Fallopian tube (tissue), 1 donor: ENCODE data around the genes NDUFA4L2 and B4GALNT1.

- PRO-cap, result no peak
Measured at GRCh38 chr12:57168570-57168769, 40.2 kb downstream of the LRP1 start.

DNA sequence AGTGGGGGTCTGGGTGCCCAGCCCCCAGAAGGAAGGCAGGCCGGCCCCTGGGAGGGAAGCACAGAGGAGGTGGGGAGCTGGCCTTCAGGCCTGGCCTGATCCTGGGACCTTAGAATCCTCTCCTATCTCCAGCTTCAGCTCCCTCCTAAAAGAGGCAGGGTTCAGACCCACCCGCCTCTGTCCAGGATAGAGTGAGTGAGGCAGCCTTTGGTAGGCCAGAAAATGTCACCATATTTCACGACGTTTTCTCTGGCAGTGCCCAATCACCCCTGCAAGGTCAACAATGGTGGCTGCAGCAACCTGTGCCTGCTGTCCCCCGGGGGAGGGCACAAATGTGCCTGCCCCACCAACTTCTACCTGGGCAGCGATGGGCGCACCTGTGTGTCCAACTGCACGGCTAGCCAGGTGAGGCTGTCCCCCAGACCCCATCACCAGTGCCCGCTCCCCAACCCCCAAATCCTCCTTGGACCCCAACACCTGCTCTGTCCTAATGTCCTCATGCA, 16.9 kb upstream of the NXPH4 start:
- PRO-cap, result no peak

- PRO-cap, result no peak
Measured at GRCh38 chr12:57205986-57206256, 10.7 kb upstream of the NXPH4 start.

GRCh38 chr12:57226794-57227350, 2.6 kb upstream of the SHMT2 start:
- PRO-cap, result no peak

GRCh38 chr12:57230311-57231150, 1.0 kb downstream of the SHMT2 start:
- PRO-cap, result no peak

- PRO-cap, result unidirectional peak, minus-strand start at chr12:57237104; unidirectional peak, minus-strand start at chr12:57237154; unidirectional peak, minus-strand start at chr12:57237158
Measured at GRCh38 chr12:57236792-57237939, at the start of gene NDUFA4L2. NDUFA4L2 (minus strand) TSS chr12:57237104.

DNA sequence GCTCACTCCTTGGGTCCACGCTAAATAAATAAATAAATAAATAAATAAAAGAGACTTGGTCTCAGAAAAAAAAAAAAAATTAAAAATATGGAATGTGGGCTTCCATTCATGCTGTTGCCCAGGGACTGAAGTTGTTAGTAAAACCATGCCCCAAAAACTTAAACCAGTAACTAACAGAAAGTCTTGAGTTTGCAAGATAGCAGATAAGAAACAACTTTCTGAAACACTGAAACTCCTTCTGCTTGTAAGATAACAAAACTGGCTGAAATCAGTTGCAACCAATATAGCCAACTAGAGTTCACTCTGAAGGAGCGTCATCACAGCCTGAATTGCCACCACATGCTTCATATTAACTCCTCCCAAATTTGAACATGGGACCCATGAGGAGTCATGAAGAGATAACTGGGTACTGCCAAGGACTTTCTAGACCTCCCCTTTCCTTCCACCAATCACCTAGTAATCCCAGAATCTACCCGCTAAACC, 53.7 kb downstream of the R3HDM2 start:
- PRO-cap, result no peak

DNA sequence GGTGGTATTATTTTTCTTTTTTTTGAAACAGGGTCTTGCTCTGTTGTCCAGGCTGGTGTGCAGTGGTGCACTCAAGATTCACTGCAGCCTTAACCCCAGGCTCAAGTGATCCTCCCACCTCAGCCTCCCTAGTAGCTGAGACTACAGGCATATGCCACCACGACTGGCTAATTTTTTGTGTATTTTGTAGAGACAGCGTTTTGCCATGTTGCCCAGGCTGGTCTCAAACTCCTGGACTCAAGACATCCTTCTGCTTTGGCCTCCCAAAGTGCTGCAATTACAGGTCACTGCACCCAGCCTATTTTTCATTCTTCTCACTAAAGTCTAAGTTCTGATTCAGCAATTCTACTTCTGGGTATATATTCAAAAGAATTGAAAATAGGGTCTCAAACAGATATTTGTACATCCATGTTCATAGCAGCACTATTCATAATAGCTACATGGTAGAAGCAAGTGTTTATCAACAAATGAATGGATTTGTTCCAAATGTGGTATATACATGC, 52.4 kb downstream of the R3HDM2 start:
- PRO-cap, result no peak

- PRO-cap, result no peak
Measured at GRCh38 chr12:57419743-57420407, 11.0 kb downstream of the R3HDM2 start.

DNA sequence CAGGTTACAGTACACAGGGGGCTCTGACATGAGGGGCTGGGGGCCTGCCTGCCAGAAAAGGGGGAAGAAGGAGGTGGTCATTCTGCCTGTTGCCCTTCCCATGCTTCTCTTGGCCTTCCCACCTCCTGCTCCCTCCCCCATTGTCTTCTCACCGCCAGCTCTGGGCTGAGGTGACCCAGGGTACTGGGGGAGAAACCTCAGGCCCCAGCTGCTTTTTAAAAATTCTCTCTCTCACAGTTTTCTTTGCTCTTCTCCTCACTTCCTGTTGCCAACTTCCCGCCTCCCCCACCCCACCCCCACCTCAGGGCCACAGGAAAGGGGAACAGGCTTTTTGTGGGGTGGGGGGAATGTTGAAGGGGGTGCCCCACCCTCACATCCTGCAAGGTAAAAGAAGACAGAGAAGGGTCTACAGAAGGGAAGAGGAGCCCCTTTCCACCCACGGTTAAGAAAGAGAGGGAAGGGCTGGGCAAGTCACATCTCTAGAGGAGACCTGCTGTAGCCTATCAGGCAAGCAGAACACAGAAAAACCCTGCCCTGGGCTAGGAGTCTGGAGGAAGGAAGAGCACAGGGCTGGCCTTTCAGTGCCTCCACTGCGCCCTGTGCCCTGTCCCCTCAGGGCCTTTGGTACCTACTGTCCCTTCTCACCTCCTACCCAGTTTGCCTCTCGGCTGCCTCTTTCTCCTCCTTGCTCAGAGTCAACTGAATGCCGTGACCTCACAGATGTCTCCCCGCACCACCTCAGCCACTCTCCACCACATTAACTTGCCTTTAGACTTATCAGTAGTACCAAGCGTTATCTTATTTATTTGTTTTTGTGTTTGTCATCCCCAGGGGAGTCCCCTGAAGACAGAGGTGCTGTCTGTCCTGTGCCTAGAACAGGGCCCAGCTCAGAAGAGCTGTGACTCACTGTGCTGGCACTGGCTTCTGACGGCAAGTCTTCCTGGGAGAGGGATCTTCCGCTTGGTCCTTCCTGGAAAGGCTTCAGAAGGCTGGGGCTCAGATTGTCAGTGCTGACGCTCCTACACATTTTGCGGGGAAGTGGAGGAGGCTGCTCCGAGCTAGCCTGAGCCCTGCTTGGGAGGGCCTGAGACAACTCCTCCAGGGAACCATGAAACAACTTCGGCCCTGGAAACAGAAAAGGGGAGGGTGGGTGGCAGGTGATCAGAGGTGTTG, 1.6 kb downstream of the ARHGAP9 start:
- PRO-cap, result unidirectional peak, plus-strand start at position 542 of the sequence

DNA sequence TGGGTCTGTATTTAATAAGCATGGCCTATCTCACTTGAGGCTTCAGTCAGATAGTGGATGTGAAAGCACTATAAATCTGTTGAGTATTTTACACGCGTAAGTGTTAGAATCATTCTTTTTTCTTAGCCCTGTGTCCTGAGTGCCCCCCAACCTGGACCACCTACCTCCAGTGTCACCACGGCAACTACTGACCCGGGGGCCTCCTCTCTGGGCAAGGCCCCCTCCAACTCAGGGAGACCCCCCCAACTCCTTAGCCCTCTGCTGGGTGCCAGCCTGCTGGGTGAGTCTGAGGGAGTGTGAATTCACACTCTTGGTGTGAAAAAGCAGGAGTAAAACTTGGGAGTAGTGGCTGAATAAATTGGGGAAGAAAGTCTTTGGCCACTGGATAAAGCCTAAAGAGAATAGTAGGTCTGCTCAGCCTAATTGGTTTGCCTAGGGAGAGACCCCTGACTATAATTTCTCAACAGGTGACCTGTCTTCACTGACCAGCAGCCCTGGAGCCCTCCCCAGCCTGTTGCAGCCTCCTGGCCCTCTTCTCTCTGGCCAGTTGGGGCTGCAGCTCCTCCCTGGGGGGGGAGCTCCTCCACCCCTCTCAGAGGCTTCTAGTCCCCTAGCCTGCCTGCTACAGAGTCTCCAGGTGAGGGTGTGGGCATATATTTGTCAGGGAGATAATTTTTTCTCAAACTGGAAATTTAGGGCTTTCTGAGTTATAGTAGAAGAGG, 4.9 kb downstream of the MBD6 start:
- PRO-cap, result no peak

GRCh38 chr12:57604965-57606193, 755 bp downstream of the DTX3 start:
- PRO-cap, result bidirectional peak, plus-strand start at chr12:57605365, minus-strand start at chr12:57605245; unidirectional peak, minus-strand start at chr12:57605623

GRCh38 chr12:57632859-57633551, at the start of gene B4GALNT1:
B4GALNT1 (minus strand) TSS chr12:57633201.
- PRO-cap, result no peak

DNA sequence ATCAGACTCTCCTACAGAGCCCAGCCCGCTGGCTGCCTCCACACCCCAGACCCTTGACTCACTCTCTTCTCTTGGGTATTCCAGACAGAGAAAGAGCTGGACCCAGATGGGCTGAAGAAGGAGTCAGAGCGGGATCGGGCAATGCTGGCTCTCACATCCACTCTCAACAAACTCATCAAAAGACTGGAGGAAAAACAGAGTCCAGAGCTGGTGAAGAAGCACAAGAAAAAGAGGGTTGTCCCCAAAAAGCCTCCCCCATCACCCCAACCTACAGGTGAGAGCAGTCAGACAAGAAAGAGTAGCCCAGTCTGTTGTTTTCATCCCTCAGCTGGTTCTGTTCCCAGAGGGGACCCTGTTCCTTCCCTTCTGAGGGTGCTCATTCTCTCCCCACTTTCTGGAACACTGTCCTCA, 19.6 kb downstream of the AGAP2 start:
- PRO-cap, result no peak

GRCh38 chr12:57720777-57721797, 17.5 kb downstream of the AGAP2 start:
- PRO-cap, result no peak

GRCh38 chr12:57727389-57728133, 11.0 kb downstream of the AGAP2 start:
- PRO-cap, result no peak

DNA sequence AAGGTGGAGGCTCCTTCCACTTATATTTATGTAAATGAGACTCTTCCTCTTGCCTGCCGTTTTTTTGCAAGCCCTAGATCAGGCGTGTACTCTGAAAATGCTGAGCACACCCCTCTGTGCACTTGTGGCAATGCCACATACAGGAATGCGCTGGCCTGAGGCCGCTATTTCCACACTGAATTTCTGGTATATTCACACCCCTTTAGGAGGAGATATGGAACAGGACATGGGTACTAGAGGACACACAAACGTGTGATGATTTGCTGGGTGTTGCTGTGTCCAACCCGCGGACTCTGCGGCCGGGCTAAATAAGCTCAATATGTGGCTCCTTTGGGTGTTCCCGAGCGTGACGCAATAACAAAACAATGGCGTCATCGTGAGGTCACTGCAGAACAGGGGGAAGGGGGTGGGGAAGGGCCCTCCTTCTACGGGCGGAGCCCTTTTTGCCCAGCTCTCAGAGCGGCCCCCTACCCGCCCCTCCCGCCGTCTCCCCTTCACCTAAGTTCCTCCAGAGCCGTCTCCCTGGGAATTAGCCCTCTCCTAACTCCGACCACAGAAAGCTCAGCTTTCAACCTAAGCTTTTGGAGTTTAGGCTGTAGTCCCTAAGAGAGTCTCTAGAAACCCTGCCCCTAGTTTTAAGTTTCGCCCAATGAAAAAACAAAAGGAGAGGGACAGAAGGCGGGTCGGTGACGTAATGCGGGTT, 438 bp upstream of the TSPAN31 start:
- PRO-cap, result bidirectional peak, plus-strand start outside the sequence, minus-strand start at position 604 of the sequence

DNA sequence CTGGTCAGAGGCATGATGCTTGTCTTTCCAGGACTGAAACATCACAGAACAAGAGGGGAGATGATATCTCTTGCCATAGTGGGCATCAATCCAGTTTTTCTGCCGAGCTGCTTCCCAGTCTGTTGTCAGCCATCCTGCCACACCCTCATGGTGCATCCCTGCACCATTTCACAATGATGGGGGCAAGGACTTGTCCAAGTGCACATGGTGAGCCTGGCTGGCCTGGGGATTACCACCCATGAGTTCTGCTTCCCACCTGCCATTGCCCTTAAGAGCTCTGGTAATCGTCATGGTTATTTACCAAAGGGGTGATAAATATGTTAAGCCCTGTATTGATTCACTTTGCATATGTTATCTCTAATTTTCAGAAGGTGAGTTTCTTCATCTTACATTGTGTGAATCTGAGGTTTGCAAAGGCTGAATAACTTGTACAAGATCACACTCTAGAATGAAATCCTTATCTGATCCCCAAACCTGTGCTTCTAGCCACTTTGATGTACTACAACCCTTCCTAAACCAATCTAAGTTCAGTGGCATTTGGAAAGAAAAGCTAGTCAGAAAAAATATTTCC, 2.4 kb downstream of the AVIL start:
- PRO-cap, result no peak

- PRO-cap, result no peak
Measured at GRCh38 chr12:57826775-57827269, 8.3 kb upstream of the AVIL start.

GRCh38 chr12:57845689-57846331, 719 bp downstream of the CTDSP2 start:
- PRO-cap, result bidirectional peak, plus-strand start at chr12:57845720, minus-strand start at chr12:57845792; bidirectional peak, plus-strand start at chr12:57846211, minus-strand start at chr12:57846110